Mononuclear cell (primary cell): Measurements from ENCODE around the genes CENPE, CXXC4, ARHGEF38 and RPL34.

GRCh38 chr4:101277002-101277556 is 70.2 kb downstream of the PPP3CA start:
- RRBS, result no CpG with 5 or more reads among the region's 4 CpGs

- RRBS, result no CpG with 5 or more reads among the region's 3 CpGs
Observed at GRCh38 chr4:102598461-102599013, 97.4 kb downstream of the NFKB1 start.

- RRBS, result no CpG with 5 or more reads among the region's 5 CpGs
Observed at GRCh38 chr4:102687185-102688192, 73.3 kb downstream of the MANBA start.

DNA sequence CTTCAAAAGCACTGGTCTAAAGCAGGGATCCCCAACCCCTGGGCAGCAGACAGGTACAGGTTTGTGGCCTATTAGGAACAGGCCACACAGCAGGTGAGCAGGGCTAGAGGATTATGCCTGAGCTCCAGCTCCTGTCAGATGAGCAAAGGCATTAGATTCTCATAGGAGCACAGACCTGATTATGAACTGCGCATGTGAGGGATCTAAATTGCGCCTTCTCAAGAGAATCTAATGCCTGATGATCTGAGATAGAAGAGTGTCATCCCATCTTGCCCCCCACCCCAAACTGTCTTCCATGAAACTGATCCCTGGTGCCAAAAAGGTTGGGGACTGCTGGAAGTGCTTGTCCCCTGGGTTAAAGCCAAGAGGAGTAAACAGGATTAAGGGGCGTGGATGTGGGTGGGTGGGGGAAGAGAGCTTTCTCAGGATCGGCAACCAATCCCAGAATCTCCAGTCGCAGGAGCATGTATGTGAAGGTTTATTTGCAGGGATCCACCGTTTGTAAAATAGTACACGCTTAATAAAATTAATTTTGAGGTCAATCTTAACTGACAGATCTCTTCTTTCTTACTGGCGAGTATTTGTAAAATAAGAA is 648 bp downstream of the SLC9B1 start:
- RRBS, result no CpG with 5 or more reads among the region's 8 CpGs

DNA sequence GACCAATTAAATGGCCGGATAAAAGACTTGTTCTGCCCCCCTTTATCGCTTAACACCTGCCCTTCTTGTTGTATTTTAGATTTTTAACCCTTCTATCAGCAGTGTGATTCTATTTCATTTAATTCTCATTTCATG is 258 bp upstream of the SLC9B2 start:
- RRBS, result no CpG with 5 or more reads among the region's 2 CpGs

GRCh38 chr4:103158738-103159366 is 39.3 kb downstream of the CENPE start:
- RRBS, result no CpG with 5 or more reads among the region's 5 CpGs

DNA sequence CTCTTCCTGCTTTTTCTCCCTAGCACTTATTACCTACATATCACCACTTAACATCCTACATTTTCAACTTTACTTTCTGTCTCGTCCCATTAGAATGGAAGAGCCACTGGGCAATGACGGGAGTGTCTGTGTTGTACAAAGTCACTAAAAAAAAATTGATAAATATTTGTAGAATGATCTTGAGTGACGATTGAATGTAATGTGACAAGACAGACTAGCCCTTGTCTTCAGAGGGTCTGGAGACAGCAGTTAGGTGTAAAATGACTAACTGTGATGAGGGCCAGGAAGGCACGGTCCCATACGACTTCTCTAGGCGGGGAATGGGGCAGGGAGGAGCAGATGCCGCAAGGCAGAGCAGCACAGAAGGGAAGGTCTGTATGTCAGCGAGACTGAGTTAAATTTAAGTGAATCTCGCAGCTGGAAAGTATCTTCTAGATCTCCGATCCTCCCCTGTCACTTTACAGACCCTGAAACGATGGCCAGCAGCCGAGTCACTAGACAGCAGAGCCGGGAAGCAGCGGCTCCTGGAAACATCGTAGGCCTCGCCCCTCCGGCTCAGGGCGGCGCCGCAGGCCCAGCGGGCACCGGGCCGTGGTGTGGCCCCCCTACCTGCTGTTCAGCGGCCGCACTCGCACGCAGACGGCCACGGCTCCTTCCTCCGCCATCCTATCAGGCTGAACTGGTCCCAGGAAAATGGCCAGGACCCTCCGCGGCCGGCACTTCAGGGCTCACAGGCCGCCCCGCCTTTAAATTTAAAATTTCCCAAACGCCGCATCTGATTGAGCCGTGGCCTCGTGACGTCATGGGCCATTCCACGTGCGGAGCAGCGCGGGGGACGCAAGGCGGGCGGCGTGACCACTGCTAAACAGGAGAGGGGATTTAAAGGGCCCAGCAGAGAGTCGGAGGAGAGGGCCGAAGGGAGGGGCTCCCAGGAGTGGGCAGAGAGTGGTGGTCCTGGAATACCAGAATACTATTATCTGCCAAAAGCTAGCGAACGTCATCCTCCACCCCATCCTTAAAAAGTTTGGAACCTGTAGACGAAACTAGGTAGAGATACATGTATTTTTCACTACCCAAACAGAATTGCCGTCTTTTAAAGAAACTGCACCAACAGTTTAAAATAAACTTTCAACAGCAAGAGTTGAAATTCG is at the start of gene CENPE:
Gene CENPE, minus strand, starts transcription at position 689 of the 1,151 bp plus-strand sequence.
- RRBS, result 3% methylated on average over 5 of the region's 55 CpGs

DNA sequence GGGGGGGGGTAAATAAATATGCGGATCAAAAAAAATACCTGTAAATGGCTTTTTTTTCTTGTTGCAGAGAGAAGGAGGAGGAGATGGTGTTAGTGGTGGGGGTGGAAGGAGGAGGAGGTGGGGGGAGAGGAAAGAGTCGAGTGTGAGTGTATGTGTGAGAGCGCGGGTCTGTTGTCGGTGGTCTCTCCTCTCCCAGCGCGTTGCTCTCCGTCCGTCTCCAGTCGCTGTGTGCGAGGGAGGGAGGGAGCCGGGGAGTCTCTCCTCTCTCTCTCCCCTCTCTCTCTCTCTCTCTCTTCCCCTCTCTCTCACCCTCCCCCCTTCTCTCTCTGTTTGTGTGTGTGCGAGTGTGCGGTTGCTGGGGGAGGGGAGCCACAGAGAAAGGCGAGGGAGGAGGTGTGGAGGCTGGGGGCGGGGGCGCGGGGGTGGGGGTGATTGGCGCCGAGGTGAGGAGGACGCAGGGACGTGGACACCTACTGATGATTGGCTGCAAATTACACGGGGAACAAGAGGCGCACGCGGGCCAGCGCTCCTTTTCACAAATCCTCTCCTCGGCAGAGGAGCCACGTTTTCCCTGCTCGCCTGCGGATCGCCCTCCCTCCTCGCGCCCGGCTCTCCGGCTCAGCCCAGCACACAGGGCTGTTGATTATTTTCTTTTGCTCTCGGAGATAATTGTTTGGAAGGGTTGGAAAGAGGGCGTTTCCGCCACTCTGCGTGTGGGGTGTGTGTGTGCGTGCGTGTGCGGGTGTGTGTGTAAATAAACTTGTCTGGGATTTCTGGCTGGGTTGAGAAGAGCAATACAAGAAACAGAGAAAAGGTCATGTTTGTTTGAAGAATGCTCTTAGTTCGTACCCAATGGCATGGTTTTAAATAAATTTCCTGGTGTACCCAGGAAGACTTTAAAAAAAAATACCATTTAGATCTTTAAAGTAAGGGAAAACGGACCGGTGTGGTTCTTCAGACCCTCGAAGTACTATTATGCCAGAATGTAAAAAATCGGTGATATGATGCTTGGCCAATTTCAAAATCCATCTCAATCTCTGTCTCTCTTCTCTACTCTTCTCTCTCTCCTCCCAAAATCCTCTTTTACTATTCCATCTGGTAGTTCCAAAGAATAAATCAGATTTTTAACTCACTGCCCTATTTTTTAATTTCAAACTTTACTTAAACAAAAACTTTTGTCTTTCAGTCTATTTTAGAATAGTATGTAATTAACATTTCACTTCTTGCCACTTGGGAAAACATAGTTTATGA is at the start of gene CXXC4:
Gene CXXC4, minus strand, starts transcription at position 232 of the 1,251 bp plus-strand sequence.
- RRBS, result no CpG with 5 or more reads among the region's 48 CpGs

- RRBS, result no CpG with 5 or more reads among the region's 15 CpGs
Observed at GRCh38 chr4:105145076-105145731, 1.5 kb upstream of the TET2 start.

- RRBS, result no CpG with 5 or more reads among the region's 6 CpGs
Observed at GRCh38 chr4:105174220-105175074, 27.8 kb downstream of the TET2 start.

DNA sequence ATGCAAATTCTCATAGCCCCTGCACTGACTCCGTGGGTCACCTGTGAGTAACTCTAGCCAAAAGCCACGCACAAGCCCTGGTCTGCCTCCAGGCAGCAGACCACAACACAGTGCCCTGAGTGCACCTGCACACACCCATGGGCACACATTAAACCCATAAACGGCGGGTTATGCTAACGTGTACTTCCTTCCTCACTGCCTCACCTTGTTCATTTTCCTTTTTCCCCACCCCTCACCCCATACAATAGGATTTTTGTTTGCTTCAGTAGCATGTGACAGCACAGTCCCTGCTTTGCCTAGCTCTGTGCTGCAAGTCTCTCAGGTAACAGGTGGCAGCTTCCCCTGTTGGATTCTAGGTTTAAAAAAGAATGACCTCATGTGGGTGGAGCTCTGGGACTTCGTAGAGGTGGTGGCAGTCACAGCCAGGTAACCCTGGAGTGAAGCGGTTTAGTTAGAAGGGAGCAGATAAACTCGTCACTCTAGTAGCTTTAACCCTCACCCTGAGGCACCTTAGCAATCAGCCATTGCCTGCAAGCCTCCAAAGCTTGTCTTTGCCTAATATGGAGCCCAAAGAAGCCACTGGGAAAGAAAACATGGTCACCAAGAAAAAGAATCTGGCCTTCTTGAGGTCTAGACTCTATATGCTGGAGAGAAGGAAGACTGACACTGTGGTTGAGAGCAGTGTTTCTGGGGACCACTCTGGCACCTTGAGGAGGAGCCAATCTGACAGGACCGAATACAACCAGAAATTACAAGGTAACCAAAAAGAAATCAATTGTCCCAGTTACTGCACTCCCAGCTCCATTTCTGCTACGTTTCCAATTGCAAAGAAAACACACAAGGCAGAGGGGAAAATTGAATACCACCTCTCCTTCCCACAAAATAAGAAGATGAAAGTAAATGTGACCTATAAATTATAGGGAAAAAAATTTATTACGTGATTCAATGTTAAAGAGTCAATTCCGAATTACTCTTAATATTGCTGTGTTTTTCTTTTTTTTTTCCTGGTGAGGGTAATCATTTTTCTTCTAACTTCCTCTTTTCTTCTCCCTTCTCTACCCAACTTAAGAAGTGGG is at the start of gene ARHGEF38:
Gene ARHGEF38, plus strand, starts transcription at position 415 of the 1,076 bp plus-strand sequence.
- RRBS, result no CpG with 5 or more reads among the region's 12 CpGs

GRCh38 chr4:105704122-105705221 is 4.0 kb downstream of the INTS12 start:
- RRBS, result no CpG with 5 or more reads among the region's 6 CpGs

DNA sequence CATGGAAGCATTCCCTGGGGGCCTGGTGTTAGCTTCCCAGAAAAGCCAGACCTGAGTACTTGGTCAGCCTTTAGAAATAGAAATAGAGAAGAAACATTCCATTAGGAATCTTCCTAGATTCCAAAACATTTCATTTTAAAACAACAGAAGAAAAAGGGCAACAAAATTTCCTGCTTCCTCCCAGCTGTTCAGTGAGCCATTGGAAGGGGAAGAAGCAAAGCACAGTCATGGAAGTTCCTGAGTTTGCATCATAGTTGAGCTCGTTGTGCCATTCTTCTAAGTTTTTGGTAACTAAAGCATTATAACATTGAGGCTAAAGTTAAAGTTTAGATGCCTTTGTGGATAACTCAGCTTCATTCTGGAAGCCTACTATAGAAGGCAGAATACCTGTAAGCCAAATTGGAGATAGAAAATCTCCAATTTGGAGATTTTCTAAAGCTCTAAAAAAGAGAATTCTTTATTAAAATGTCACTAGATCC is 83.6 kb downstream of the NPNT start:
- RRBS, result no CpG with 5 or more reads among the region's 1 CpG

DNA sequence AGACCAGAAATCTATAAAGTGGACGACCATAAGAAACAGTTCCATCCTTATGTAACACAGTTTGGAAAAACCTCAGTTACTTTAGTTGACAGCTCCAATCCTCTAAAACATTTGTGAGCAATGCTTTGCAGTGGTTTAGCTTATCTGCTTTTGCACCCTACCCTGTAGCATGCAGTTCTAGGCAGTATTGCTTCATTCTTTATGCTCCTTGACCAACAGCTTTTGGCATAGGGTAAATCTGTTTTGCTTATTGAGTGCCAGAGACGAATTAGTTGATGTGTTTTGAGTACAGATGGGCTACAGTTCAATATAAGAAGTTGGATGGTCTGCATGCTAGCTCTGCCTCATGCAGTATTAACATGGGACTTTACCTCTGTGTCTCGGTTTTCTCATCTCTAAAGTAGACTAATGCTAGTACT is 2.6 kb downstream of the HADH start:
- RRBS, result no CpG with 5 or more reads among the region's 3 CpGs

GRCh38 chr4:108029194-108029822 is 39.6 kb downstream of the HADH start:
- RRBS, result no CpG with 5 or more reads among the region's 10 CpGs

DNA sequence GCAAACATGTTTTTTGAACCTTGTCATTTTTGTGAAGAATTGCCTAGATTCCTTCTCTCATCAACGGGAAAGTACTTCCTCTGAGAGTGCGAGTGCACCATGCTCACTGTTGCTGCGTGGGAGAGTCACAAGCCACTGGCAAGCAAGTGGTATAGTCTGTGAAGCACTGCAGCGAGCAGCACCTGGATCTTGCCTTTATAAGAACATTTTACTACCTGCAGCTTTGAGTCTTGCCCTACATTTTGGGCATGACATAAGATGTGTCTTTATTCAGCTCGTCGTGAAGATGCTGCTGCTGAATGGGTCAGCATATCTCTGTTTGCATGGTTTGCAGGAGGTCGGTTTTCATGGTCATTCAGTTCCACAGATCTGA is 44.9 kb downstream of the HADH start:
- RRBS, result no CpG with 5 or more reads among the region's 7 CpGs

GRCh38 chr4:108045563-108046273 is 56.0 kb downstream of the HADH start:
- RRBS, result no CpG with 5 or more reads among the region's 5 CpGs

GRCh38 chr4:108072021-108072886 is 82.6 kb downstream of the HADH start:
- RRBS, result no CpG with 5 or more reads among the region's 5 CpGs

DNA sequence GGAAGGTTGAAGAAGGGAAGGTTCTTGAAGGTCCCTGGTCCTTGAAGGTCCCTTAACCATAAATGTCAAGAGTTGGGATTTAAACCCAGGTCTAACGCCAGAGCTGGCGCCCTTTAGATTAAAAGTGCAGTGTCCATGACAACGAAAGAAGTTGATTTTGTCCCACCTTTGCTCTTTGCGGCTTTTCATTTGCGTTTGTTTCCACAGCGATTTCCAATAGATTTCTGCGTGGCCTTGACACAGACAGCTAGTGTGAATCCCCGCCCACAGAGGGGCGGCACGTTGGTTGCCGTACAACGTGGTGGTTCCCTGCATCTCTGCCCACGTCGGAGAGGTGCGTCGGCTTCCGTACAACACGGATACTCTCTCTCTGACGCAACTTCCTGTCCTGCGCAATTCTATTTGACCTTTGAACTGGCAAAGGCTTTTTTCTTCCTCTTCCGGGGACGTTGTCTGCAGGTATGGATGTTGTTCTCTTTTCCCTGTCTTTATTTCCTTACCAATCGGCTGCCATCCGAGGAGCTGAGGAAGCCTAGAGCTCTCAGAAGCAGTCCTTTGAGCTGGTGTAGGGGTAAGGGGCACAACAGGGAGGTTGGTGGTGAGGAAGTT is at the start of gene RPL34:
Gene RPL34, plus strand, starts transcription at position 435 of the 609 bp plus-strand sequence.
- RRBS, result no CpG with 5 or more reads among the region's 24 CpGs

DNA sequence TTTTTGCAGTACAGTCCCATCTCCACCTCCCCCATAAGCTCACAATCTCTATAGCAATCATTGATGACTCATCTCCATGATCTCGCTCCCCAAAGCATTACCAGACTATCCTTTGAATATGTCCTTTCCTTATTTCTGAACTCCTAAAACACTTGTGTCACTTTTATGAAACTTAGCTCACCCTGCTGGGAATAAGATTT is 224.8 kb upstream of the ETNPPL start:
- RRBS, result no CpG with 5 or more reads among the region's 1 CpG